ENCODE results near the genes H4C12, ZKSCAN8 and PGBD1.

DNA sequence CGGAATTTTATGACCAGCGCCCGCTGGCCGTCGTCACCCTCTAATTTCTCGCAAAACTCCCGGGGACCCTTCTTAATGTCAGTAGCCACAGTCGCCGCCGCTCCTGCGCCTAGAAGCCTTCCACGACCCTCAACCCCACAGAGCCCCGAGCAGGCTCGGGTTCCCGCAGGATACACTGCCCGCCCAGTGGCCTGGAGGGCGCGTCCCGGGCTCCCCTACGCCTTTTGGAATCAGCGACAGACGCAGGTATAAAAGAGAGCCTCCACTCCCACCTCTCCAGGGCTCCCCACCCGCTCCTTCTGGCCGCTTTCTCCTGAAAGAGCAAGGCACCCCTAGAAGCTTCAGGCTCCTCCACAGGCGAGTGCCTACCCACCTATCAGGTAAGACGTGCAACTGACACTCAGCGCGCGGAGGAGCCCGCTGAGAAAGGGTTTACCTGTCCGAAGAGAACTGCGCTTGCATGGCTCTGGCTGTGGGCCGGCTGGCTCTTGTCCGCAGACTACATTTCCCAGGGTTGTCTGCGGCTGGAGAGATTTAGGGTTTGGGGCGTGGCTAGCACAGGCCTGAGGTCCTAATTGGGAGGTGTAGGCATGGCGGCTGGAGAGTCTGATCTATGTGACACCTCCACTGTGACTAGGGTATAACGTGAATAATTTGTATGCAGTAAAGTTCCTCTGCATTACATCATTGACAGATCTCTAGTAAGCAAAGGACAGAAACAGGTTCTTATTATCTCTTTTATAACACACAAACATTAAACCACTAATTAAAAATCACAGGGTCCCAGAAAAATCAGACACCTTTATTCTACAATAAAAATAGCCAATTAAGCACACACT, 13.6 kb upstream of the ZNF391 start:
- RAMPAGE, long total RNA: start-site peak on the minus strand centred at position 482 of the sequence, 29 bp wide, 124 and 18 reads in 2 replicates
- RRBS: 2% methylated on average over 7 of the region's 38 CpGs
PRO-cap:
- standard: bidirectional peak, plus-strand start at position 574 of the sequence, minus-strand start at position 490 of the sequence
- CoPRO, capped RNA only, 2 experiments: peak in 2 of 2 experiments; most common plus-strand start position 574 of the sequence (in 1); most common minus-strand start position 501 of the sequence (in 2)
- CoPRO, capped and uncapped RNA, 2 experiments: peak in 2 of 2 experiments; most common plus-strand start position 575 of the sequence (in 1); most common minus-strand start position 490 of the sequence (in 1)
- CoPRO, uncapped RNA only, 2 experiments: peak in 2 of 2 experiments; most common plus-strand start position 592 of the sequence (in 1); most common minus-strand start position 468 of the sequence (in 1)
CAGE:
- cytosol, long polyA plus RNA: no peak
- long polyA plus RNA: start-site peak on the minus strand centred at position 466 of the sequence, 17 bp wide, 23 and 22 reads in 2 replicates
- nucleolus, long total RNA: no peak
- nucleus, long polyA plus RNA: no peak

GRCh38 chr6:27471466-27472019, 1.4 kb downstream of the ZNF184 start:
- RAMPAGE, long total RNA: no peak
- RRBS: no CpG with 5 or more reads among the region's 5 CpGs
PRO-cap:
- standard: no peak
- CoPRO, capped RNA only, 2 experiments: no peak in any of the 2 experiments
- CoPRO, capped and uncapped RNA, 2 experiments: no peak in any of the 2 experiments
- CoPRO, uncapped RNA only, 2 experiments: peak in 1 of 2 experiments; most common minus-strand start chr6:27471800 (in 1)
CAGE:
- cytosol, long polyA plus RNA: no peak
- long polyA plus RNA: no peak
- nucleolus, long total RNA: no peak
- nucleus, long polyA plus RNA: no peak

GRCh38 chr6:27531953-27532336, 59.0 kb upstream of the ZNF184 start:
- RAMPAGE, long total RNA: no peak
- RRBS: no CpG with 5 or more reads among the region's 12 CpGs
PRO-cap:
- standard: unidirectional peak, plus-strand start at chr6:27532206
- CoPRO, capped RNA only, 2 experiments: peak in 2 of 2 experiments; most common plus-strand start chr6:27532206 (in 2)
- CoPRO, capped and uncapped RNA, 2 experiments: peak in 2 of 2 experiments; most common plus-strand start chr6:27532206 (in 2)
- CoPRO, uncapped RNA only, 2 experiments: peak in 2 of 2 experiments; most common plus-strand start chr6:27532206 (in 2); most common minus-strand start chr6:27532227 (in 1)
CAGE:
- cytosol, long polyA plus RNA: no peak
- long polyA plus RNA: no peak
- nucleolus, long total RNA: no peak
- nucleus, long polyA plus RNA: no peak

DNA sequence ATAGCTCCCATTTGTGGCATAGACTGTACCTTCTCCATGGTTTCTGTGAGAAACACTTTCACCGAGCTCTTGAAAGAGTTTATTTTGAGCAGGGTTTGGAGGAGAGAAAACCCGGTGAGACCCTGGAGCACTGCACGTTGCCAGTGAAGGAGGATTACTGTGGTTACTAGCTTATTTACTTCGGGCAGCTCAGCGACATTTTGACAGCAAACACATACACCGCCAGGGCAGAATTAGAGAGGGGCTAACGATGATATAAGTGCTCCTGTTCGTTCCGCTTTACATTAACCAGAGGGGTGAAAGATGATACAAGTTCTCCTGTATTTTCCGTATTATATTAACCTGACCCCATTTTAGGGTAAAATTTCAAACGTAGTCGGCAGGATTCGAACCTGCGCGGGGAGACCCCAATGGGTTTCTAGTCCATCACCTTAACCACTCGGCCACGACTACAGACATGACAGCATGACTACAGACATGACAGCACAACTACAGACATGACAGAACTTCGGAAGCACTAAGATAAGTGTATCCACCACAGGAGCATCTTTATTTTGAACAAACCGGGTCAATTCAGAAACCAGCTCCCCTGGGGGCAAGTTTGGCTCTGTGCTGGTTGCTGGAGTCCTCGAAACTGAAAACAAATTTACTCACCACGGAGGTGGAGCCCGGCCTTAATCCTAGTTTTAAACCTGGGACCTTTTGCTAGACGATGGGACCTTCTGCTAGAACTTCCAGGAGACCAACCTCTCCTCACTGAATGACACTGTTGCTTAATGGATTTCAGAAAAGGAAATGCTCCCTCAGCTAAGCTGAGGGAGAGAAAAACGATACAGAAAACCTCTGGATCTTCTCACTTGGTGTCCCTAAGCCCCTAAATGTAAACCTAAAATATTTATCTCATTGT, 80.4 kb upstream of the ZNF184 start:
- RAMPAGE, long total RNA: no peak
- RRBS: no CpG with 5 or more reads among the region's 24 CpGs
PRO-cap:
- standard: bidirectional peak, plus-strand start at position 445 of the sequence, minus-strand start at position 145 of the sequence; bidirectional peak, plus-strand start at position 701 of the sequence, minus-strand start at position 636 of the sequence
- CoPRO, capped RNA only, 2 experiments: peak in 2 of 2 experiments; most common plus-strand start position 174 of the sequence (in 1); most common minus-strand start position 459 of the sequence (in 2)
- CoPRO, capped and uncapped RNA, 2 experiments: peak in 2 of 2 experiments; most common plus-strand start position 445 of the sequence (in 1); most common minus-strand start position 459 of the sequence (in 2)
- CoPRO, uncapped RNA only, 2 experiments: peak in 2 of 2 experiments; most common plus-strand start position 180 of the sequence (in 1); most common minus-strand start position 459 of the sequence (in 2)
CAGE:
- cytosol, long polyA plus RNA: no peak
- long polyA plus RNA: no peak
- nucleolus, long total RNA: no peak
- nucleus, long polyA plus RNA: no peak

DNA sequence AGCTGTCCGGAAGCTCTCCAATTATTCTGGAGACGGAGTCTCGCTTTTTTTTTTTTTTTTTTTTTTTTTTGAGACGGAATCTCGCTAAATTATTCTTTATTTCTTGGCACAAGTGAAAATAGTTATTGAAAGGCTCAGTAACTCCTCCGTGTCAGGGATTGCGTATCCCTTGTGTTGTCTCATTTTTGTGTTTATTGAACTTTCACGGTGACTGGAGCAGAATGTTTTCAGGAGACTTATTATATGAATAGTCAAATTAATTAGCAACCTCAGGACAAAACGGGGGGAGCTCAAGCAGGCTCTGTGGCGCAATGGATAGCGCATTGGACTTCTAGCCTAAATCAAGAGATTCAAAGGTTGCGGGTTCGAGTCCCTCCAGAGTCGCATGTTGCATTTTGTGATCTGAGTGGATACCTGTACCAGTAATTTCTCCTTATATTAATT, 89.0 kb upstream of the ZNF184 start:
- RAMPAGE, long total RNA: no peak
- RRBS: no CpG with 5 or more reads among the region's 14 CpGs
PRO-cap:
- standard: no peak
- CoPRO, capped RNA only, 2 experiments: no peak in any of the 2 experiments
- CoPRO, capped and uncapped RNA, 2 experiments: peak in 2 of 2 experiments; most common plus-strand start position 293 of the sequence (in 2)
- CoPRO, uncapped RNA only, 2 experiments: peak in 2 of 2 experiments; most common plus-strand start position 293 of the sequence (in 2)
CAGE:
- cytosol, long polyA plus RNA: no peak
- long polyA plus RNA: no peak
- nucleolus, long total RNA: no peak
- nucleus, long polyA plus RNA: no peak

DNA sequence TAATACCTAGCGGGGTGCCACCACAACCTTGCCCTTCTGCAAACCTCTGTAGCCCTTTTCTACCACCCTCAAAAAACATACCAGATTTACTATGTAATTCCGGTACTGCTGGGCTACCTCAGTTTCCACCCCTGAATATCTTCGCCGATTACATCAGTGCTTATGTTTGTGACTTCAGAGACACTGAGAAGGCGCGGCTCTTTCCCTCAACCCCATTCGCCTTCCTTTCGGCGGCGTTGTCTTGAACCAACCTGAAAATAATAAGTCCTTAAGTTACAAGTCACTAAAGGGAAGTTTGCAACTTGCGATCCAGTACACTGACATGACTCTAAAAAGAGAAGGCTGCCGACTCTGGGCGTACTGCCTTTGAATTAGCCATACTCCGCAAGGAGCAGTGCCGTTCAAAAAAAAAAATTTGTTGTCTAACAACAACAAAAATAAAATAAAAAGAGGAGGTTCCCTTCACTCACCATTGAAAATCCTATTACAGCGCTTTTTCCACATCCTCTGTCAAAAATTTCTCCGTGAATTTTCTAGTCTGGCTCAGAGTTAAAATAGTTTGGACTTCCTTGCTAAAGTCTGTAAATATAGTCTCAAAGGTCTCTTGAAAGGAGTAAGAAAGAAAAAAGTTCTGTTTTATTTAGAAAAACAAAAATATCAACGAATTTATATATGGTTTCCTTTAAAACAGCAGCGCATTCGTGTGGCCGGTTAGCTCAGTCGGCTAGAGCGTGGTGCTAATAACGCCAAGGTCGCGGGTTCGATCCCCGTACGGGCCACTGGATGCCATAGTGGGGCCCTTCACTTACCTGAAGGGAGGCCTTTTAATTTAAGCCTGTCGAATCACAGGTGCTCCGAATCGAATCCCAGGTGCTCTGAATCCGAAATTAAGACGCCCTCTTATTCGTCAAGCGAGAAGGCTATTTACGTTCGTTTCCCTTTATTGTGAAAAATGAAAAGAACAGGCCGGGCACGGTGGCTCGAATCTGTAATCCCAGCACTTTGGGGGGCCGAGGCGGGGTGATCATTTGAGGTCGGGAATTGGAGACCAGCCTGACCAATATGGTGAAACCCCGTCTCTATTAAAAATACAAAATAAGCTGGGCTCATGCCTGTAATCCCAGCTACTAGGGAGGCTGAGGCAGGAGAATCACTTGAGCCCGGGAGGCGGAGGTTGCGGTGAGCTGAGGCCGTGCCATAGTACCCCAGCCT, 139.4 kb downstream of the H2BC13 start:
- RAMPAGE, long total RNA: no peak
- RRBS: no CpG with 5 or more reads among the region's 49 CpGs
PRO-cap:
- standard: bidirectional peak, plus-strand start at position 702 of the sequence, minus-strand start at position 713 of the sequence
- CoPRO, capped RNA only, 2 experiments: peak in 2 of 2 experiments; most common plus-strand start position 702 of the sequence (in 2); most common minus-strand start position 517 of the sequence (in 1)
- CoPRO, capped and uncapped RNA, 2 experiments: peak in 2 of 2 experiments; most common plus-strand start position 702 of the sequence (in 2)
- CoPRO, uncapped RNA only, 2 experiments: peak in 2 of 2 experiments; most common plus-strand start position 702 of the sequence (in 2); most common minus-strand start position 439 of the sequence (in 1)
CAGE:
- cytosol, long polyA plus RNA: no peak
- long polyA plus RNA: no peak
- nucleolus, long total RNA: no peak
- nucleus, long polyA plus RNA: no peak

- RAMPAGE, long total RNA: no peak
- RRBS: no CpG with 5 or more reads among the region's 11 CpGs
PRO-cap:
- standard: no peak
- CoPRO, capped RNA only, 2 experiments: no peak in any of the 2 experiments
- CoPRO, capped and uncapped RNA, 2 experiments: no peak in any of the 2 experiments
- CoPRO, uncapped RNA only, 2 experiments: no peak in any of the 2 experiments
CAGE:
- cytosol, long polyA plus RNA: no peak
- long polyA plus RNA: no peak
- nucleolus, long total RNA: no peak
- nucleus, long polyA plus RNA: no peak
These were observed 126.7 kb downstream of the H2BC13 start for GRCh38 chr6:27681057-27681303.

DNA sequence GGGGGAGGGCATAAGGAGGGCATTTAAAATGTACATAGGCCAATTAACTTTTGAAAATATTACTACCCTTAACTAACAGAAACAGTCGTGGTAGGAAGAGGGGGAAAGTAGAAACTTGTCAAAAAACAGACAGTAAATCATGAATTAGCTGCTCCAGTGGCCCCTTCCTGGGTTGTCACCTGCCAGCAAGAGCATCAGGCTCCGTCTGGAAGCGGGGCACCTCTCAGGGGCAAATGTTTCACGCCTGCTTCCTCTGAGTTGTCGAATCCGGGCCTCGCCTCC, 120.7 kb downstream of the H2BC13 start:
- RAMPAGE, long total RNA: no peak
- RRBS: no CpG with 5 or more reads among the region's 7 CpGs
PRO-cap:
- standard: no peak
- CoPRO, capped RNA only, 2 experiments: no peak in any of the 2 experiments
- CoPRO, capped and uncapped RNA, 2 experiments: no peak in any of the 2 experiments
- CoPRO, uncapped RNA only, 2 experiments: no peak in any of the 2 experiments
CAGE:
- cytosol, long polyA plus RNA: no peak
- long polyA plus RNA: no peak
- nucleolus, long total RNA: no peak
- nucleus, long polyA plus RNA: no peak

- RAMPAGE, long total RNA: no peak
- RRBS: 3% methylated on average over 7 of the region's 61 CpGs
PRO-cap:
- standard: bidirectional peak, plus-strand start at chr6:27687668, minus-strand start at chr6:27687605; bidirectional peak, plus-strand start at chr6:27688184, minus-strand start at chr6:27688198
- CoPRO, capped RNA only, 2 experiments: peak in 2 of 2 experiments; most common plus-strand start chr6:27688184 (in 2); most common minus-strand start chr6:27687909 (in 1)
- CoPRO, capped and uncapped RNA, 2 experiments: peak in 2 of 2 experiments; most common plus-strand start chr6:27688184 (in 2); most common minus-strand start chr6:27687883 (in 1)
- CoPRO, uncapped RNA only, 2 experiments: peak in 2 of 2 experiments; most common plus-strand start chr6:27688184 (in 2); most common minus-strand start chr6:27687915 (in 1)
CAGE:
- cytosol, long polyA plus RNA: no peak
- long polyA plus RNA: no peak
- nucleolus, long total RNA: no peak
- nucleus, long polyA plus RNA: no peak
These were observed 120.0 kb downstream of the H2BC13 start for GRCh38 chr6:27687437-27688466.

DNA sequence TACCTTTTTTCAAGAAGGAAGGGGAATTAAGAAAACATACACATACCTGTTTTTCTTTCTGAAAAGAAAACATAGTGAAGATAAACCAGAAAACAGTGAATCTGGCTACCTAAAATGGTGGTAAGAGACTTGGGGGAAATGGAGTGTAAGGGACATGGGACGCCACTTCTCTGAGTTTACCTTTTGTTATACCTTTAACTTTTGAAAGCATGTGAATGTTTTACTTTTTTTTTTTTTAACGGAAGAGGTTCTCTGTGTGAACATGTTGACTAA, 28.9 kb downstream of the H2BC13 start:
- RAMPAGE, long total RNA: no peak
- RRBS: no CpG with 5 or more reads among the region's 2 CpGs
PRO-cap:
- standard: unidirectional peak, plus-strand start at position 124 of the sequence
- CoPRO, capped RNA only, 2 experiments: no peak in any of the 2 experiments
- CoPRO, capped and uncapped RNA, 2 experiments: no peak in any of the 2 experiments
- CoPRO, uncapped RNA only, 2 experiments: no peak in any of the 2 experiments
CAGE:
- cytosol, long polyA plus RNA: no peak
- long polyA plus RNA: no peak
- nucleolus, long total RNA: no peak
- nucleus, long polyA plus RNA: no peak

DNA sequence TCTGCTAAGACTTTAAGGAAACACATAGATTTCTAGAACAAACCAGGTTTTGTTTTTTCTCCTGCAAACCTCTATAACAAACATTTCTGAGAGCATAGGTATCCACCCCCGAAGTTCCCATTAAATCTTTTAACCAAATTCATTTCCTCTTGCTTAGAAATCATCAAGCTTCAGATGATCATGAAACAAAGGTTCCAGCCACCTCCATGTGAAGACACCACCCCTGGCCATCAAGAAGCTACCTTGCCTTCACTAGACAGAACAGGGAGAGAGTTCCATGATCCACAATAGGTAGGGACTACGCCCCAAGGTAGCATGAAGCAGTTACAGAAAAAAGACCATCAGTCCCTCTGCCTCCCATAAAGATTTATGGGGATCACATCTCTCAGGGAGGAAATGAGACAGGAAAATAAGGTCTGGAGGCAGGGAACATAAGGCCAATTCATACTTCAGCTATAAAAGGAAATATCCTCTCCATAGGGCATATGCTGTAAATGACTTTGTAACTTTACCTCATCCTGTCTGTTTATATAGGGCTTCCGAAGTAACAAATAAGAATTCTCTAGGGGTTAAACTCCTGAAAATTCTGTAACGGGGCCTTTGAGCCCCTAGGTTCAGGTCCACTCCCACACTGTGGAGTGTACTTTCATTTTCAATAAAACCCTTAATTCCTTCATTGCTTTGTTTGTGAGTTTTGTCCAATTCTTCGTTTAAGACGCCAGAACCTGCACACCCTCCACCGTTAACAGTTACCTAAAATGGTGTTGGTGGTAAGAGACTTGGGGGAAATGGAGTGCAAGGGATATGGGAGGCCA, 25.0 kb downstream of the H2BC13 start:
- RAMPAGE, long total RNA: no peak
- RRBS: no CpG with 5 or more reads among the region's 7 CpGs
PRO-cap:
- standard: no peak
- CoPRO, capped RNA only, 2 experiments: no peak in any of the 2 experiments
- CoPRO, capped and uncapped RNA, 2 experiments: no peak in any of the 2 experiments
- CoPRO, uncapped RNA only, 2 experiments: no peak in any of the 2 experiments
CAGE:
- cytosol, long polyA plus RNA: no peak
- long polyA plus RNA: no peak
- nucleolus, long total RNA: no peak
- nucleus, long polyA plus RNA: no peak

DNA sequence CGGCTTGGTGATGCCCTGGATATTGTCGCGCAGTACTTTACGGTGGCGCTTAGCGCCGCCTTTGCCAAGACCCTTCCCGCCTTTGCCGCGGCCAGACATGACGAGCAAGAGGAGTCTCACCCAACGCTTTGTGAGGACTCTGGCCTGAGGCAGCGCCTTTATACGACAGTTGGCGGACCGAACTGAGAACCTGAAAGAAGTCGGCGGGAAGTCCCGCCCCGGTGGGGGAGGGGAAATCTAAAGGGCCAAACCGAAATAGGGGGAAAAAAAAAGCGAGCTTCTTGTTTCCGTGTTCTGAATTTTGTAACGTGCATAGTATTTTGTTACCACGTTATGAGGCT, at the start of gene H4C12:
Gene H4C12 (minus strand): TSS at position 132 of the 341 bp plus-strand sequence.
- RAMPAGE, long total RNA: no peak
- RRBS: no CpG with 5 or more reads among the region's 25 CpGs
PRO-cap:
- standard: bidirectional peak, plus-strand start at position 130 of the sequence, minus-strand start at position 132 of the sequence
- CoPRO, capped RNA only, 2 experiments: peak in 2 of 2 experiments; most common plus-strand start position 282 of the sequence (in 2); most common minus-strand start position 132 of the sequence (in 2)
- CoPRO, capped and uncapped RNA, 2 experiments: peak in 2 of 2 experiments; most common plus-strand start position 129 of the sequence (in 1); most common minus-strand start position 132 of the sequence (in 2)
- CoPRO, uncapped RNA only, 2 experiments: peak in 1 of 2 experiments; most common plus-strand start position 22 of the sequence (in 1)
CAGE:
- cytosol, long polyA plus RNA: no peak
- long polyA plus RNA: no peak
- nucleolus, long total RNA: no peak
- nucleus, long polyA plus RNA: no peak

DNA sequence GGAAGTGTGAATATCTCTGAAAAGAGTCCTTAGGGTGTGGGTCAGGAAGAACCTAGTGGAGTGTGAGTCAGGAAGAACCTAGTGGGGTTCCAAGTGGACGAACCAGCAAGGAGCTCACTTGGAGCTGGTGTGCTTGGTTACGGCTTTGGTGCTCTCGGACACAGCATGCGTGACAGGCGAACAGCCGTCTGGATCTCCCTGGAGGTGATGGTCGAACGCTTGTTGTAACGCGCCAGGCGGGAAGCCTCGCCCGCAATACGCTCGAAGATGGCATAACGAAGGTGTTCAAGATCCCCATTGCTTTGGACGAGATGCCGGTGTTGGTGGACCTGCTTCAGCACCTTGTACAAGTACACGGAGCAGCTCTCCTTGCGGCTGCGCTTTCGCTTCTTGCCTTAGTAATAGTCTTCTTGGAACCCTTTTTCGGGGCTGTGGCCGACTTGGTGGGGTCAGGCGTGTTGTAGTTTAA, 1.1 kb upstream of the H2AC16 start:
- RAMPAGE, long total RNA: no peak
- RRBS: no CpG with 5 or more reads among the region's 25 CpGs
PRO-cap:
- standard: unidirectional peak, plus-strand start at position 81 of the sequence; unidirectional peak, plus-strand start at position 117 of the sequence
- CoPRO, capped RNA only, 2 experiments: no peak in any of the 2 experiments
- CoPRO, capped and uncapped RNA, 2 experiments: no peak in any of the 2 experiments
- CoPRO, uncapped RNA only, 2 experiments: peak in 1 of 2 experiments; most common plus-strand start position 156 of the sequence (in 1); most common minus-strand start position 131 of the sequence (in 1)
CAGE:
- cytosol, long polyA plus RNA: no peak
- long polyA plus RNA: no peak
- nucleolus, long total RNA: no peak
- nucleus, long polyA plus RNA: no peak

- RAMPAGE, long total RNA: no peak
PRO-cap:
- standard: no peak
- CoPRO, capped RNA only, 2 experiments: no peak in any of the 2 experiments
- CoPRO, capped and uncapped RNA, 2 experiments: no peak in any of the 2 experiments
- CoPRO, uncapped RNA only, 2 experiments: no peak in any of the 2 experiments
CAGE:
- cytosol, long polyA plus RNA: no peak
- long polyA plus RNA: no peak
- nucleolus, long total RNA: no peak
- nucleus, long polyA plus RNA: no peak
These were observed 485 bp upstream of the H1-5 start for GRCh38 chr6:27867960-27868185.

GRCh38 chr6:28141298-28142631, at the start of gene ZKSCAN8:
Gene ZKSCAN8, plus strand, starts transcription at chr6:28141883.
- RAMPAGE, long total RNA: no peak
- RRBS: 5% methylated on average over 7 of the region's 61 CpGs
PRO-cap:
- standard: bidirectional peak, plus-strand start at chr6:28141909, minus-strand start at chr6:28141722; bidirectional peak, plus-strand start at chr6:28142166, minus-strand start at chr6:28142157
- CoPRO, capped RNA only, 2 experiments: peak in 2 of 2 experiments; most common plus-strand start chr6:28141909 (in 2); most common minus-strand start chr6:28141722 (in 2)
- CoPRO, capped and uncapped RNA, 2 experiments: peak in 2 of 2 experiments; most common plus-strand start chr6:28141909 (in 2); most common minus-strand start chr6:28141704 (in 1)
- CoPRO, uncapped RNA only, 2 experiments: peak in 2 of 2 experiments; most common plus-strand start chr6:28141909 (in 2); most common minus-strand start chr6:28141653 (in 1)
CAGE:
- cytosol, long polyA plus RNA: start-site peak on the plus strand at chr6:28141883-28141916, 459 and 298 reads in 2 replicates
- long polyA plus RNA: start-site peak on the plus strand at chr6:28141880-28141906, 266 and 212 reads in 2 replicates
- nucleolus, long total RNA: no peak
- nucleus, long polyA plus RNA: start-site peak on the plus strand at chr6:28141697-28142009, 1,787 and 1,899 reads in 2 replicates

GRCh38 chr6:28218414-28219437, 6.3 kb upstream of the ZSCAN9 start:
- RAMPAGE, long total RNA: no peak
- RRBS: 3% methylated on average over 21 of the region's 54 CpGs
PRO-cap:
- standard: bidirectional peak, plus-strand start at chr6:28219037, minus-strand start at chr6:28218957; unidirectional peak, minus-strand start at chr6:28219110
- CoPRO, capped RNA only, 2 experiments: peak in 2 of 2 experiments; most common plus-strand start chr6:28218689 (in 2); most common minus-strand start chr6:28218969 (in 2)
- CoPRO, capped and uncapped RNA, 2 experiments: peak in 2 of 2 experiments; most common plus-strand start chr6:28219012 (in 2); most common minus-strand start chr6:28218969 (in 2)
- CoPRO, uncapped RNA only, 2 experiments: peak in 1 of 2 experiments; most common plus-strand start chr6:28219012 (in 1); most common minus-strand start chr6:28218883 (in 1)
CAGE:
- cytosol, long polyA plus RNA: no peak
- long polyA plus RNA: no peak
- nucleolus, long total RNA: no peak
- nucleus, long polyA plus RNA: no peak

- RAMPAGE, long total RNA: no peak
- RRBS: no CpG with 5 or more reads among the region's 1 CpG
PRO-cap:
- standard: unidirectional peak, minus-strand start at chr6:28252884; unidirectional peak, minus-strand start at chr6:28252909
- CoPRO, capped RNA only, 2 experiments: no peak in any of the 2 experiments
- CoPRO, capped and uncapped RNA, 2 experiments: no peak in any of the 2 experiments
- CoPRO, uncapped RNA only, 2 experiments: no peak in any of the 2 experiments
CAGE:
- cytosol, long polyA plus RNA: no peak
- long polyA plus RNA: no peak
- nucleolus, long total RNA: no peak
- nucleus, long polyA plus RNA: no peak
These were observed 633 bp upstream of the ZKSCAN4 start for GRCh38 chr6:28252788-28253015.

GRCh38 chr6:28281276-28282381, at the start of gene PGBD1:
Gene PGBD1, plus strand, starts transcription at chr6:28281572.
- RAMPAGE, long total RNA: no peak
- RRBS: 3% methylated on average over 14 of the region's 52 CpGs
PRO-cap:
- standard: bidirectional peak, plus-strand start at chr6:28281572, minus-strand start at chr6:28281435
- CoPRO, capped RNA only, 2 experiments: peak in 2 of 2 experiments; most common plus-strand start chr6:28281572 (in 2); most common minus-strand start chr6:28281435 (in 2)
- CoPRO, capped and uncapped RNA, 2 experiments: peak in 2 of 2 experiments; most common plus-strand start chr6:28281572 (in 2); most common minus-strand start chr6:28281435 (in 2)
- CoPRO, uncapped RNA only, 2 experiments: peak in 1 of 2 experiments; most common plus-strand start chr6:28281646 (in 1); most common minus-strand start chr6:28281379 (in 1)
CAGE:
- cytosol, long polyA plus RNA: no peak
- long polyA plus RNA: no peak
- nucleolus, long total RNA: no peak
- nucleus, long polyA plus RNA: start-site peak on the plus strand at chr6:28281506-28281611, 153 and 253 reads in 2 replicates